ENCODE data around the gene POTEC.

- PRO-cap = no peak
- RAMPAGE, long total RNA = no peak
Measured at GRCh38 chr18:13382969-13383557, 164.5 kb downstream of the LDLRAD4 start.

DNA sequence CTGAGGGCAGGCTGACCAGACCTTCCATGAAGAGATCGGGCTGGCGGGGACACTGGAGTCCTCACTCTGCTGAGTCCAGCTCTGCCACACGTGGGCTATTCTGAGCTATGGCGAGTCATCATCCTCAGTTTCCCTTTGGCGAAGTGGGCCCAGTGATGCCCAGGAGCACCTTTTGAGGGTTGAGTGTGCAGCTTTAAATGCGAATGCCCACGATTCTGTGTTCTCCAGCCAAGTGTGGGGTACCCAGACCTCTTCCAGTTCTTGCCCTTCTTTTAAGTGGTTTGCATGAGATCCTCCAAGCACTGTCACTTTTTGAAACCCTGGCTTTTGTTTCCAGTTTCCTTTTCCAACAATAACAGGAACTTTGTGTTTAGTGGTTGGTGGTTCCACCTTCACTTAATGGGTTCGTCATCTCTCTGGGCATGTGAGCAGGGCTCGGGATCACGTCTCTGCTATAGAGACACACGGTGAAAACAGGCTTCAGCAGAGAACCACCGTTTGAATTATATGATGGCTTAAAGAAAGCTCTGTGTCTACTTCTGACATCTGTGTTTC, 197.6 kb downstream of the LDLRAD4 start:
- PRO-cap = no peak
- RAMPAGE, long total RNA = no peak

DNA sequence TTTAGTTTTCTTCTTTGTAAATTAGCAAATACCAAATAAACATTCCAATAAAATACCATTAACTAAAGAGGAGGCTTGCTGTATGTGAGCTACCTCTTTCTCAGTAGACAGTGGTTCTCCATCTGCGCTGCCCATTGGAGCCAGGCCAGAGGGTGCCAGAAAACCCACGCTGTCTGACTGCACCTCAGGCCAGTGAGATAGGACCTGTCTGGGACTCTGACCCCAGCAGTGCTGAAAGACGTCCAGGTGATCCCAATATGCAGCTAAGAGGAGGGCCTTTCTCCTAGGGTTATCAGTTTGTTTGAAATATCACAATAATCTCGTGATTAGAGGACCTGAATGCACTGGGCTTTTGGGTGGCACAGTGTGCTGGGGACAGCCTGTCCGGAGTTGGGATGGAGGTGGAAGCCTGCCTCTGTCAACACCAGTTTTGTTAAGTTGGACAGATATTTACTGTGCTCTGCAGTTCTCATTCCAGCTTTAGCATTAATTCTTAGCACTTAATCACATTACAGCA, 216.3 kb downstream of the LDLRAD4 start:
- PRO-cap = no peak
- RAMPAGE, long total RNA = no peak

DNA sequence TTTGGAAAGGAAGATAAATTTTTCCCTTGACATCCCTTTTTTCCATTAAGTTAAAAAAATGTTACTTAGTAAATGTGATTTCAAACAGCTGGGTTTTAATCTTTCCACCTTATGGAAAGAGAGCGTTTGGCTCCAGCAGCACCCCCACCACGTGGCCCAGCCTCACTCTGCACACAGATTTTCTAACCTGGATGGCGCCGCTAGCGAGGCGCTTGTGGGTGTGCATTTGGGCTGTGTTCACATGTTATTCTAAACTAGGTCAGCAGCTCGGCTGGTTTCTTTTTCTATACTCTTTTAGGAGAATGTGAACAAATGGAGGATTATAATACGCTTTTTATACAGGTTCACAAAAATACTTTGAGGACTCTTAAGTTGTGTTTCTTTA, 218.0 kb downstream of the LDLRAD4 start:
- PRO-cap = no peak
- RAMPAGE, long total RNA = no peak

GRCh38 chr18:13438680-13439110, 220.1 kb downstream of the LDLRAD4 start:
- PRO-cap = no peak
- RAMPAGE, long total RNA = no peak

- PRO-cap = no peak
- RAMPAGE, long total RNA = no peak
Measured at GRCh38 chr18:13547777-13548600, 178.4 kb downstream of the FAM210A start.

DNA sequence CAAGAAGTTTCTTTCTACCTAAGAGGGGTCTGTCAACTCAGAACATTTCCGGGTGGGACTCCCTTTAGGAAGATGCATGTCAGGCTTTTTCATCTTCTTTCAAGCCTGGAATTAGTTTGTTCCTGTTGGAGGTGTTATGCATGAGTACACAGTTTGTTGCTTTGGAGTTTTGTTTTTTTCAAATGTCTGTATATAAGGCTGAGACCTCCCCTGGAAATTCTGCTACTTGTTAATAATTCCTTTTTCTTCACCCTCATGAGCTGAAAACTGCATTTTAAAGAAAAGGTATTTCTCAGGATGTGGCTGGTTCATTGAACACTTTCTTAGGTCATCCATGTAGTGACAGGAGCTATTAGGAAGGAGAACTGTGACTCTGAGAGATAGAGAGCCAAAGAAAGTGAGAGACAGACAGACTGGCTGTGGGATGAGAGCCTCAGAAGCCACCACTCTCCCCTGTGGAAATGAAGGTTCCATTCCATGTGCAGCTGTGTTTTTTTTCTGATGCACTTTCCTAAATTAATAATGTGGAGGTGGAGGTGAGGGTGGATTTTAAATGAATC, 113.4 kb downstream of the FAM210A start:
- PRO-cap = no peak
- RAMPAGE, long total RNA = no peak

- PRO-cap = no peak
- RAMPAGE, long total RNA = no peak
Measured at GRCh38 chr18:13623335-13623840, 103.0 kb downstream of the FAM210A start.

- PRO-cap = no peak
- RAMPAGE, long total RNA = no peak
Measured at GRCh38 chr18:14221718-14222058, 89.5 kb upstream of the ZNF519 start.

- PRO-cap = no peak
- RAMPAGE, long total RNA = no peak
Measured at GRCh38 chr18:14543404-14543873, at the start of gene POTEC. TSS of gene POTEC (minus strand) at chr18:14543600.

DNA sequence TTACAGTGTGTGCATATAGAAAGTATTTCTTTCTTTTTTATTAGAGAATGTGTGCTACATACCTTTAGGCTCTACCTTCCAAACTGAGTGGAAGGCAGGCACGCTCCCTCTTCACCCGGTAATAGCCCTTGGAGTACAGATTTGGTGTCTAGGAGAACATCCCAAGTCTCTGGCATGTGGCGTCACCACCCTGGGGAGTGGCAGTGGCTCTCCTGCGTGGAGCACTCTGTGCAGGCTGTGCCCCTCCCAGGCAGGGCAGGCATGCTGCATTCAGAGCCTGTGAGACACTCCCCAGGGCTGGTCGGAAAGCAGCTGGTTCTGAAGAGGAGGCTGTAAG, 193.2 kb downstream of the ANKRD30B start:
- PRO-cap = no peak
- RAMPAGE, long total RNA = no peak

GRCh38 chr18:15197436-15198060, 449.6 kb downstream of the ANKRD30B start:
- PRO-cap = no peak
- RAMPAGE, long total RNA = no peak

DNA sequence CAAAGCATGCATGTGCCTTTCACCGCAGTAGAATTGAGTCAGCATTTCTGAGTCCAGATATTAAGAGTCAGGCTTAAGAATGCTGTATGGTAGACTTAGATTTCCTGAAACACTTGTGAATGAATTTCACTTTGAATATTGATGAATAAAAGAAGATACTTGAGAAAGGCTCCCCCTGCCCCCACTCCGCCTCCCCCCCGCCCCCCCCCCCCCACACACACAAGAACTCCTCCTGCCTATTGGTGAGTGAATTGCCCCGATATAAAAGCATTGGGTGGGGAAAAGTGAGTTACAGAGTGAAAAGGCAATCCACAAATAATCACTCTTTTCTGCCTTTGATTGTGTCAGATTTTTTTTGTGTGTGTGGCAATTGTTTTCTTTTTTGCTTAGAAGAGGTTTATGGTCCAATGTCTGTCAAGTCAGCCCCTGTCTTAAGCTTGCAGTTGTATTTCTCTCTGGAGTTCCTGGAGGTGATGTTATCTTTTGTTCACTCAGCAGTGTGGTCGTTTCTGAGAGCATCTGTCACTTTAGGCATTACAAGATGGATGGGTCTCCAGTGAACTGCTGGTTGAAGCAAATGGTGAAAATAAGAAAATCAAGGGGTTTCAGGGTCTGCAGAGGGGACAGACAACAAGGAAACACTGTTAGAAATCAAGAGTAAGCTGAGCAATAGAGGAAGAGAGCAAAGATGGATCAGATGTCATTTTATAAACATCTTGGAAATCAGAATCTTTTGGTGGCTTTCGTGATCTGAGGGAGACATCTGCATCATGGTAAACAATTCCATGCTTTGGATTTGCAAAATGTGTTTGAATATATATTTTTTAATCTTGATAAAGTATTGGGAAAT, 121.3 kb downstream of the GREB1L start:
- PRO-cap = no peak
- RAMPAGE, long total RNA = no peak

DNA sequence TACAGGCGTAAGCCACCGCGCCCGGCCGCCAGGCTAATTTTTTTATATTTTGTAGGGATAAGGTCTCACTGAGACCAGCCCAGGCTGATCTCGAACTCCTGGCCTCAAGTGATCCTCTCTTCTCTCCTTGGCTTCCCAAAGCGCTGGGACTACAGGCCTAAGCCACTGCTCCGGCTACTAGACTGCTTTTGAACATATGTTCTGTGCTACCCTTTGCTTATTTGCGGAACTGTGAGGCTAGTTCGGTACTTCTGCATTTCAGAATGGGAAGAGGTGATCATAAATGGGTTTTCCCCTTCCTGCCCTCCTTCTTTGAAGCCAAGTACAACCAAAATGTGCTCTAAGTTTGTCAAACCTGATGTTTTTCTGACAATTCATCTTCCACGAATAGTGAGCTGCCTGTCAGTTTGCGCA, 1.7 kb upstream of the ESCO1 start:
- PRO-cap = no peak
- RAMPAGE, long total RNA = no peak

DNA sequence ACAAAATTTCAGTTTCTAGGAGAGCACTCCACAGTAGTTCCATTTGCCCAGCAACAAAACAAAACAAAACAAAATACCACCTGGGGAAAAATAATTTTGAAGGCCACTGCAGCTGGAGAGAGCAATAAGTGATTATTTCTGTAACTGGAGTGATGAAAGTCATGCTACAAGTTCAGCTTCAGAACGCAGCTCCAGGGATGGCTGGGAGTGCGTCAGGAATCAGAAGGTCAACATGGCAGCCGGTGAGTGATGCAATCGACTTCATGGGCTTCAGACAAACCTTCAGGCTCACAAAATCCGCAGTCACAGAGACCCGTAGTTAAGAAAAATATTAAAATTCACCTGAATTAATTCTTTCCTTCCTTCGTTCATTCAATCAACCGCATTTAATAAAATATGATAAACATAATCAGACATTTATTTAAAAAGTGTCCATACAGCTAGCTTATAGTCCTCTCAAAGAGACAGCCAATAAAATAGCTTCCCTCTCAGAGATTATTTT, 40.9 kb downstream of the ABHD3 start:
- PRO-cap = no peak
- RAMPAGE, long total RNA = no peak

- PRO-cap = no peak
- RAMPAGE, long total RNA = no peak
Measured at GRCh38 chr18:21681145-21681848, 23.3 kb downstream of the ABHD3 start.

DNA sequence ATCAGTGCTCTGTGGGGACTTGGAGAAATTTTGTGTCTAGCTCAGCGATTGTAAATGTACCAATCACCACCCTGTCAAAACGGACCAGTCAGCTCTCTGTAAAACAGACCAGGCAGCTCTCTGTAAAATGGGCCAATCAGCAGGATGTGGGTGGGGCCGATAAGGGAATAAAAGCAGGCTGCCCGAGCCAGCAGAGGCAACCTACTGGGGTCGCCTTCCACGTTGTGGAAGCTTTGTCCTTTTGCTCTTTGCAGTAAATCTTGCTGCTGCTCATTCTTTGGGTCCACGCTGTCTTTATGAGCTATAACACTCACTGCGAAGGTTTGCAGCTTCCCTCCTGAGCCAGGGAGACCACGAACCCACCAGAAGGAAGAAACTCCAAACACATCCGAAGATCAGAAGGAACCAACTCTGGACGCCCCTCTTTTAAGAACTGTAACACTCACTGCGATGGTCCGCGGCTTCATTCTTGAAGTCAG, 2.7 kb upstream of the ABHD3 start:
- PRO-cap = no peak
- RAMPAGE, long total RNA = no peak

- PRO-cap = no peak
- RAMPAGE, long total RNA = no peak
Measured at GRCh38 chr18:21807302-21807942, 66.8 kb downstream of the MIB1 start.

DNA sequence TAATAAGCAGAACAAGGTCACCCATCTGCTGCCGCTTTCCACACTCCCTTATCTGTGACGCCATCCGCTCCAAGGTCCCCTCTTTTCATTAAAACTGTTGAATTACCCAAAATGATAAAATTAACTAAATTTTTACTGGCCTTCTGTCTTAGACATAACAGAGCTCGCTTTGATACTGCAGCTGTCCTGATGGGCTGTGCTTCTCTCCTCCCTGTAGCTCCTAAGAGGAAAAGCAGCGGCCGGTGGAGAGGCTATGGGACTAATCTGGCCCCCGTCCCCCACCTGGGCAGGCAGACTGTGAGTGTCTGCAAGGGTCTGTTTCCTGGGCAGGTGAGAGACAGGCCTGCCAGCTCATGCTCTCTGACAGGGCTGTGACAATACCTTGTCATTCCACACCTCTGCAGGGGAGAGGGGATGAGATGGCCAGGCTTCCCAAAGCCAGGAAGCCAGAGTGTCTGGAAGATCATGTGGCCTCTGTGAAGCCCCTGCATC, 142.6 kb upstream of the GATA6 start:
- PRO-cap = no peak
- RAMPAGE, long total RNA = no peak

- PRO-cap = no peak
- RAMPAGE, long total RNA = no peak
Measured at GRCh38 chr18:22032123-22032705, 137.2 kb upstream of the GATA6 start.

Measured in spinal cord (tissue), 3 donors.